Iris pigment epithelial cell (primary cell): ENCODE measurements around a stretch of chr9.

- RRBS, result 4% methylated on average over 7 of the region's 20 CpGs
Observed at GRCh38 chr9:110127155-110127857, 80.7 kb downstream of the C9orf152 start.

- RRBS, result 2% methylated on average over 8 of the region's 45 CpGs
Observed at GRCh38 chr9:110254998-110255793, 1.1 kb downstream of the TXN start.

DNA sequence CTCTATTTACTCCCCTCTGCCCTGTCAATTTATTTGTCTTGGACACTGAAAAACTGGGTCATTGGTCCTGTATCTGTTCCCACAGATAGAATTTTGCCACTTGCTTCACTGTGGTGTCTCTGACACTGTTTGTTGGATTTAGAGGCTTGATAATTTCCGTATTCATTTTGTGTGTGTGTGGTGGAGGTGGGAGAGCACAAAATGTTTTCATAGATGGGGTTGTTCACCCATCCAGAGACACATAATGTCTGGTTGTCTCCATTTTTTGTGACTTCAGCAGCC is 54.5 kb upstream of the TXNDC8 start:
- RRBS, result no CpG with 5 or more reads among the region's 1 CpG

DNA sequence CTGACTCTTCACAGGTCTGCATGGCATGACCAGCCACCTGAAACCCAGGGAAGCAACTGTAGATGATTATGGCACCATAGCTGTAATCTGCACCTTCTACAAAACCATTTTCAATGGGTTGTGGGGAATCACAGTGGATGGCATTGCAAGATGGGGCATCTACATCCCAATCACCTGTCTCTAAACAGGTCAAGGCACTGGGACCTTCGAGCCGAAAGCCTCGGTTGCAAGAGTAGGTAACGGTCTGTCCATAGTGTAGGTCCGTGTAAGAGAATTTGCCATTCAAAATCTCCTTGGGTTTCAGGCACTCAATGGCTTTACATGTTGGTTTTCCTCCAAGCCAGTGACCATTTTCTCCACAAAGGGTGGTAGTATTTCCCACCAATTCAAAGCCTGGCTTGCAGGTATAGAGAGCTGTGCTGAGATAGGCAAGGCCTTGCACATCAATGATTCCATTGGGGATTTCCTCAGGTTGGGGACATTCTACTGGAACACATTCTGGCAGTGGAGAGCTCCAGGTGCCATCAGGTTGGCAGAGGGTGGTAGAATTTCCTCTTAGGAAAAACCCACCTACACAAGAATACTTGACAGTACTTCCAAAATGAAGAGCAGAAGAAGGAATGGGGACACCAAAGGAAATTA is 70.3 kb upstream of the TXNDC8 start:
- RRBS, result no CpG with 5 or more reads among the region's 5 CpGs

DNA sequence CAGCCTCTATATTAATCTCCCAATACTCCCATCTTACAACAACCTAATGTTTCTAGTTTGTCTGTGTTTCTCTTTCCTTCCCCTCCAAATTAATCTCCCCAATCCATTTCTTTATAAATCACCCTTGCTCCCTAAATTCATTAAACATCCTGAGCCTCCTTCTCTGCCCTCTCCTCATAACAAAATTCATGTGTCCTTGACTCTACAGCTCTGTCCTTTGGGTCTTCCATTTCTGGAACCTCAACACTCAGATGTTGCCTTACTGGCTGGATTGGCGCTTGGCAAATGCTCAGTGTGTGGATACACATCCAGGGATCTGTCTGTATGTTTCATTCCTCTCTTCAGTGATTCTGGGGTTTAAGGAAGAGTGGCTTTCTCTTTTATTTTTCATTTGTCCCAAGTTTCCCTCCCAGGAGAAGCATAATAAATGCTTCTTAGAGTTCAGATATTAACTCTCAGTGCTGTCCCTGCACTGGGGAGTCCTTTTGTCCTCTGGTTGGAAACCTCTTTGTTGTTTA is 103.7 kb upstream of the TXNDC8 start:
- RRBS, result no CpG with 5 or more reads among the region's 1 CpG

DNA sequence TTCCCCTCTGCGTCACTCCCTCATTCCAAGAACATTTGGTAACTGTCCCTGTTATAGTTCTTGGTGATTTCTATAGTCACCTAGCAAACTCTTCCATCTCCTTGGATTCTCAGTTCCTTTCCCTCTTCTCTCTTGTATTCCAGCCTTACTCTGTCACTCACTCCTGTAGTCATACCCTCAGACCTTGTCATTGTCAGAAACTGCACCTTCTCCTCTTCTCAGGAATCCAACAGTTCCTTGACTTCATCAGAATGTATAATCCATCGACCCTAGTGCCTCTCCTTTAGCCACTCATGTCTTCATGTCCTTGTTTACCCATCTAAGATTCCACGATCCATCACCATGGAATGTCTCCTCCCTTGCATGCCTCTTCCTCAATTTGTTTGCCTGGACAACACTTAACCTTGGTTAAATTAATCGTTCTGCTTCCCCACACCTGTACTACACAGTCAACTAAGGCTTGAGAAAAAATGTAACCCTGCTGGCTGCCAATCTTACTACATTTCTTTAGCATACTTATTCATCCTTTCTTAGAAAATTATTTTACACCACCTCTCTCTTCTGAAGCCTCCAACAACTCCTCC is 102.5 kb downstream of the SVEP1 start:
- RRBS, result no CpG with 5 or more reads among the region's 4 CpGs

DNA sequence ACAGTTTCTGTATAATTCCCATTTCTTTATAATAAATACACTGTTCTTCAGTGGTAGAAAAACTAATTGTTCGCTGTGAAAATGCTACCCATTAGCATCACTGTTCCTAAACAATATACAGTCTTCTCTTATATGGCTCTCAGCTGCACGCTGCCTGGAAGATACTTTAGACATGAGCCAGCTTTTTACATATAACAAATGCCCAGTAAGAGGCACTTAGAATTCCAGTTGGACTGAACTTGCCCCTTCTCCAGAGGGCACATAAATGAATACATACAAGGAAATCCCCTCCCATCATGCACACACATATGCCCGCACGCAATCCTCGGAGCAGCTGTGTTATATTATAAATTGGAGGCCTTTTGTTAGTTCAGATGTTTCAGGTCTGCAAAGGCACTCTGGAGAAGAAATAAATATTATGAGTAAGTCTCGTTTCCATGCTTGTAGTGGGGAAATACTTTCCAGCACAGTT is 17.7 kb upstream of the MUSK start:
- RRBS, result no CpG with 5 or more reads among the region's 6 CpGs

DNA sequence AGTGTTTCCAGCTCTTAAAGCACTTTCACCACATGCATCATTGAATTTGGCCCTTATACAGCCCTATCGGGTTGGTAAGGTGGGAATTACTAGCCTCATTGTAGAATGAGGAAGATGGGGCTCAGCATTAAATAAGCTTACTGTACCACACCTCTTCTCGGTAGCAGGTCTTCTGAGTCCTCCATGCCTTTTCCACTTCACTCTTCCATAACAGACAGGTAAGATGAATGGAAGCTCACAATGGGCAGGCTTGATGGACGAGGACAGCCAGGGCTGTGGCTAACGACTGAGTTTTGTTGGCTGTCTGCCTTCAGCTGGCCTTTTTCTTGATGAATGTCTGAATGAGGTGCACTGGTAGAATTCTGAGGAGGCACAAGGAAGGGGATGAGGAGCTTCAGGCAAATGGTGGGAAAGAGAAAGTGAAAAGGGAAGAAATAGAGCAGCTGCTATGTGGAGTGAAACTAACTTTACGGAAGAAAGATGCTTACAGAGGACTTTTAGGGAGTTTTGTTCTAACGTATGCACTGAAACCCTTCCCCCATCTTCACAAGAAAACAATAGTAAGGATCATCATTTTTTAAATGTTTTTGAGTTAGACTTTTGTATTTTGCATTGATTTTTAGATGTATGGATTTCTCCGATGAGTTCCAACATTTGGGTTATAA is 45.4 kb downstream of the OR2K2 start:
- RRBS, result no CpG with 5 or more reads among the region's 7 CpGs

- RRBS, result no CpG with 5 or more reads among the region's 12 CpGs
Observed at GRCh38 chr9:111356389-111357217, 26.6 kb upstream of the OR2K2 start.

DNA sequence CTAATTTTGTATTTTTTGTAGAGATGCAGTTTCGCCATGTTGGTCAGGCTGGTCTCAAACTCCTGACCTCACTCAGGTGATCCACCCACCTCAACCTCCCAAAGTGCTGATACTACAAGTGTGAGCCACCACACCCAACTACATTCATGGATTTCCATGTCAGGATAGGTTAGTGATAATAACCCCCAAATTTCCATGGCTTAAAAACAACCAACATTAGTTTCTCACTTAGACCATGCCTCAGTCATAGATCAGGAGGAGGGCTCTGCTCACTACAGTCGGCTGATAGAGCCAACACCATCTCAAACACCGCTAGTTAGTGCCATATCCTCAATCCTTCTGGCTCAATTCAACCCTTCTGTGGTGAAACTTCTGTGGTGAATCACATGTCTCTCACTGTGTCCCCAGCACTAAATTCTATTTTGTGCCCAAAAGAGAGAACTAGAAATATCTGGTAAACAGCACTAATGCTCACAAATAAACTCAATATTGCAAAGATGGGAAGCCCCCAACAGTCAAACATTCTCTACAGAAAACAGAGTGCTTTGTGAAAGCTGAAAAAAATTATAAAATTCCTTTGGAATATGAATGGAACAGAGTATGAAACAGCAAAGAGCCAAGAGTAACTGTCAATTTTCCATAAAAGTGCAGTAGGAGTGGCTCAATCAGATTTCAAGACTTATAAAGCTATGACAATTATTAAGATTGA is 21.1 kb downstream of the ECPAS start:
- RRBS, result no CpG with 5 or more reads among the region's 3 CpGs

- RRBS, result no CpG with 5 or more reads among the region's 17 CpGs
Observed at GRCh38 chr9:111598604-111598974, 858 bp downstream of the PTGR1 start.

GRCh38 chr9:111678064-111678799 is 16.8 kb downstream of the GNG10 start:
- RRBS, result no CpG with 5 or more reads among the region's 7 CpGs

DNA sequence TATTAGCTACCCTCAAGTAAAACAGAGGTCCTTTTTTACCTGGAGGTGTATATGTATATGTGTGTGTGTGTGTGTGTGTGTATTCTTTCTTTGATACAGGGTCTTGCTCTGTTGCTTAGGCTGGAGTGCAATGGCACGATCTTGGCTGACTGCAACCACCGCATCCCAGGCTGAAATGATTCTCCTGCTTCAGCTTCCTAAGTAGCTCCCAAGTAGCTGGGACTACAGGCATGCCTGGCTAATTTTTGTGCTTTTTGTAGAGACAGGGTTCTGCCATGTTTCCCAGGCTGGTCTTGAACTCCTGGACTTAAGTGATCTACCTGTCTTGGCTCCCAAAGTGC is 3.8 kb downstream of the UGCG start:
- RRBS, result no CpG with 5 or more reads among the region's 2 CpGs

GRCh38 chr9:111974200-111975024 is 77.8 kb downstream of the UGCG start:
- RRBS, result no CpG with 5 or more reads among the region's 10 CpGs

DNA sequence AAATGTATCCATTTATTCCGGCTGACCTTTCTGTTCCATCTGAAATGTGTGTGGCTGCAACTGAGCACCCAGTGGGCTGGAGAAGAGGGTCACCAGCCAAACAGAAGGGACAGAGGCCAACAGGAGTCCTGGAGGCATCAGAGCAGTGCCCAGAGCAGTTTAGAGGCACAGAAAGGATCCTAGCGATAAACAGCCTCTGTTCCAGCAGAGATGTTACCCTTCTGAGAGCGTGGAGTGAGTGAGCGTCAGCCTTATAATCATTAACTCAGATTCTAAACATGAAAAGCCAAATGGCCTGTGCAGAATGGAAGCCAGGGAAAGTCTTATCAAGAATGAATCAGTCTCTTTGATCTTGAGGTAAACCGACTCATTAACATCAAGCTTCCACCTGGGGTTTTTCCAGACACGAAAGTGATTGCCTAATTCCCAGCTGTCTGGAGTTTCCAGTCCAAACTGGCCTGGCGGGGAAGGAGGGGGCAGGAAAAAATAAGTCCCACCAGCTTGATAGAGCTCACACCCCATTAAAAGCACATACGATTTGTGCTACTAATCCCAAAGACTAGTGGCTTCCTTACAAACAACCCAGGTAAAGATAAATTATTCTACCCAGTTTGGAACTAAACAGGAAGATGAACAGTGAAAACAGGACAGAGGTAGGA is 55.6 kb downstream of the SUSD1 start:
- RRBS, result no CpG with 5 or more reads among the region's 8 CpGs

DNA sequence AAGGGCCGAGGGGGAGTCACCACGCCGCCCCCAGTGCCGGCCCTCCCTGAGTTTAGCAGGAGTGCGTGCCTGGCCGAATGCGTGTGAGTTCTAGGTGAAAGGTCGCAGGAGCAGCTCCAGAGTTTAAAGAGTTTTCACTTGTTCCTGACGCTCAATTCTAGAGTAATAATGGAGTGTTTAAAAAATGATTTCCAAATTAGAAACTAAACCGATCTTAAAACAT is 428 bp downstream of the HSDL2 start:
- RRBS, result no CpG with 5 or more reads among the region's 10 CpGs

GRCh38 chr9:112380711-112381126 is 811 bp downstream of the HSDL2 start:
- RRBS, result no CpG with 5 or more reads among the region's 8 CpGs

DNA sequence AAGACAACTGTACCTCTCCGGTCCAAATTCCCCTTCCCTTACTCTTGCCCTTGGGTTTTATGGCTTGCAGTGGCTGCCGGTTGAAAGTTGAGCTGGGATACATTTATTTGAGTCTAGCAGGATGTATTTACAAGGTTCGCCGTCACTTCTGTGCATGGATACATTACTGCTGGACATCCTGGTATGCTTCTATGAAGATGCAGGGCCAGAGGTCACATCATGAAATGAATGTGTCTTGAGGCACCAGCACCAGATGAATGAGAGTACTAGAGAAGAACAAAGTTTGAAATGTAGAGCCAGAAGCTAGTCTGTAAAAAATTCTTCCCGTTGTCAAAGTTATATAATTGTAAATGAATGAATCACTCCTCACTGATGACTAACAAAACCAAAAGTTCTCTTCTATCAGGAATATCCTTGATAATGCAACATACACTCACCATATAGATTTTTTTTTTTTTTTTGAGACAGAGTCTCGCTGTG is 12.9 kb upstream of the SNX30 start:
- RRBS, result 75% methylated on average over 1 of the region's 6 CpGs

GRCh38 chr9:112753655-112754170 is 3.2 kb downstream of the SNX30 start:
- RRBS, result no CpG with 5 or more reads among the region's 2 CpGs